Suprapubic skin (tissue), 4 donors: Measurements from ENCODE around the genes TKTL1 and F8.

DNA sequence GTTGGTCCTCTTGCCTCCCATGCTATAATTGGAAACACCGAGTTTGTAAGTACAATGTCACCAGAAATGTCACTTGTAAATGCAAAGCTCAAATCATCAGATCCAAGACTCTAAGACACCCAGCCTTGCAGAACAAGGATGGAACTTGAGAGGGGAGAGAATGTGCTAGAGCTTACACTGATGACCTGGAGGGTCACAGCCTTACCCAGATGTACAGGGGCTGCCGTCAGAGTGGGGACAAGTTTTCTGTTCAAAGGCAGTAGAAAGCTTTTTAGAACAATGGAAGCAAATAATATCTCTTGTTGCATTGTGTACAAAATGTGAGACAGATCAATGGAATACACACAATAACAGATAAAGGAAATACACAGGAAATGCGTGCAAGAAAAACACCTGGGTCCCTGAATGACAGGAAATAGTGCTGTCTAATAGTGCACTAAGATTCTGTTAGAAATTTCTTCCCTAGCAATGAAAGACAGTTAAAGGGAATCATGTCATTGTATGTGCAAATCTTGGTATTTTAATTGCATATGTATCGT is 8.2 kb upstream of the OPN1LW start:
- PRO-cap: no peak
- RAMPAGE, long total RNA, 4 experiments: no peak in any of the 4 experiments

DNA sequence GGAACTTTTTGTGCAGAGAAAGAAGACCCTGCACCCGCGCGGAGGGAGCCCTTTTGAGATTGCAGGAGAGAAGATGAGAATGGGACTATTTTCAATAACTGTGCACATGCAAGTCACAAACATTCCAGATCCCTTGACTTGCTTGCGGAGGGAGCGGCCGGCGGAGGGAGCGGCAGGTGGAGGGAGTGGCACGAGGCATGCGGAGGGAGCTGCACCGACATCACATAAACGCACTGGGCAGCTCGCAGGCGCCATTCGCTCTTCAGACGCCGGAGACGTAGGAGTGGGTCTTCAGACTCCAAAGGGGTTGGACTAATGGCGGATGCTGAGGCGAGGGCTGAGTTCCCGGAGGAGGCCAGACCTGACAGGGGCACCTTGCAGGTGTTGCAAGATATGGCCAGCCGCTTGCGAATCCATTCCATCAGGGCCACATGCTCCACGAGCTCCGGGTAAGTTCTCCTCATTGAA is at the start of gene TKTL1:
Gene TKTL1, plus strand, starts transcription at position 251 of the 468 bp plus-strand sequence.
- PRO-cap: no peak
- RAMPAGE, long total RNA, 4 experiments: no peak in any of the 4 experiments

DNA sequence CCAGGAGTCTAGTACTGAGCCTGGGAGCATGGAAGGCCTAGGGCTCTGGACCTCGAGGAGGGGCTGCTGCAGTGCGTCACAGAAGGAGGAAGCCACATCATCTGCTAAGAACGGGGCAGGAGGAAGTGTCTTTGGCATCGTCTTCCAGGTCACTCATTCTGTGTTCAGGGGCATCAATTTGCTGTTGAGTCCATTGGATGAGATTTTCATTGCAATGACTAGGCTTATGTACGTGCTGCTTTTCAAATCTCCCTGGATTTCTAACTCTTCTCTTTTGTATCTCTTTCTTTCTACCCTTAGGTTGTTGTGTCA is 38.5 kb downstream of the TKTL1 start:
- PRO-cap: no peak
- RAMPAGE, long total RNA, 4 experiments: no peak in any of the 4 experiments

- PRO-cap: no peak
- RAMPAGE, long total RNA, 4 experiments: no peak in any of the 4 experiments
Measured at GRCh38 chrX:154351577-154352465, 22.6 kb downstream of the FLNA start.

- PRO-cap: bidirectional peak, plus-strand start at chrX:154378269, minus-strand start at chrX:154378068
- RAMPAGE, long total RNA, 4 experiments: no peak in any of the 4 experiments
Measured at GRCh38 chrX:154377872-154378405, 1.2 kb upstream of the EMD start.

DNA sequence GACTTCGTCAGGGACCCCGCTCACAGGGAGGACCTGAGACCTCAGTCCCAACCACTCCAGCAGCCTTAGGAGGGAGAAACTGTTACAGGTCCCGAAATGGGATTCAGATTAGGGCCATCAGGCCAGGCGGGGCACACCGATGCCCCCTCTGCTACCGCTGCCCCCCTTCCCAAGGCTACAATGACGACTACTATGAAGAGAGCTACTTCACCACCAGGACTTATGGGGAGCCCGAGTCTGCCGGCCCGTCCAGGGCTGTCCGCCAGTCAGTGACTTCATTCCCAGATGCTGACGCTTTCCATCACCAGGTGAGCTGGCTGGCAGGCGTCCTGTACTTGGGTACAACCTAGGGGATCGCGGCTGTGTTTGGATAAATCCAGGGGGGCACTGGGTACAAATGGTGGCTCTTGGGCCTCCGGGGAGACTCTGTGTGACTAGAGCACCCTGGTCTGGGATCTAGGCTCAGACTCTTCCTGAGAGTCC is 1.0 kb downstream of the EMD start:
- PRO-cap: no peak
- RAMPAGE, long total RNA, 4 experiments: no peak in any of the 4 experiments

DNA sequence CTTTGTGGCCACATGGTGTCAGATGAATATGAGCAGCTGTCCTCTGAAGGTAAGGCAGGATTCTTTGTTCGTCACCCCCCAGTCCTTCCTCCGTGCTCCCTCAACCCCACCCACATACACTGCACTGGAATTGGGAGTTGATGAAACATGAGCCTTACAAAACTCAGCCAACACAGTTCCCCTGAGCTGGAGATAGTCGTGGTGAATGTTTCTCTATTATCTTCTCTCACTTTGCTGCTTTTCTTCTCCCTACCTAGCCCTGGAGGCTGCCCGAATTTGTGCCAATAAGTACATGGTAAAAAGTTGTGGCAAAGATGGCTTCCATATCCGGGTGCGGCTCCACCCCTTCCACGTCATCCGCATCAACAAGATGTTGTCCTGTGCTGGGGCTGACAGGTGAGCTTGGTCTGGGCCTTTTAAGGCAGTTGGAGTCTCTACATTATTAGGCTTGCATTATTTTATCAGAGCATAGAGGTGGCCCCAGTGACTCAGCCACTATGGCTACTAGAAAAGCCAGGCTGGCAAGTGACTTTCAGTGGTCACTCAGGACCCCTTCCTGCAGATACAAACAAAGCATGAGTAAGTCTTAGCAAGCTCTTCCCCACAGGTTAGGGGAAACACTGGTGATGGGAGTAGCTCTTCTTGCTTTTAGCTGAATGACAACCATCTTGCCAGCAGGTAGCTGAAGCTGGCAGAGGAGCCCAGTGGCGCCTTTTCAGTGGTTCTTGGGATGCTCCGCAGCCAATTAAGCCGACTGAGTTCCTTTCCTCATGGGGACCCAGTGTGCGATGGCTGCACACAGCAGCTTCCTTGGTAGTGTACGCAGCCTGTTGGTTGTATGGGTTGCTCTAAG is 1.6 kb downstream of the RPL10 start:
- PRO-cap: no peak
- RAMPAGE, long total RNA, 4 experiments: no peak in any of the 4 experiments

DNA sequence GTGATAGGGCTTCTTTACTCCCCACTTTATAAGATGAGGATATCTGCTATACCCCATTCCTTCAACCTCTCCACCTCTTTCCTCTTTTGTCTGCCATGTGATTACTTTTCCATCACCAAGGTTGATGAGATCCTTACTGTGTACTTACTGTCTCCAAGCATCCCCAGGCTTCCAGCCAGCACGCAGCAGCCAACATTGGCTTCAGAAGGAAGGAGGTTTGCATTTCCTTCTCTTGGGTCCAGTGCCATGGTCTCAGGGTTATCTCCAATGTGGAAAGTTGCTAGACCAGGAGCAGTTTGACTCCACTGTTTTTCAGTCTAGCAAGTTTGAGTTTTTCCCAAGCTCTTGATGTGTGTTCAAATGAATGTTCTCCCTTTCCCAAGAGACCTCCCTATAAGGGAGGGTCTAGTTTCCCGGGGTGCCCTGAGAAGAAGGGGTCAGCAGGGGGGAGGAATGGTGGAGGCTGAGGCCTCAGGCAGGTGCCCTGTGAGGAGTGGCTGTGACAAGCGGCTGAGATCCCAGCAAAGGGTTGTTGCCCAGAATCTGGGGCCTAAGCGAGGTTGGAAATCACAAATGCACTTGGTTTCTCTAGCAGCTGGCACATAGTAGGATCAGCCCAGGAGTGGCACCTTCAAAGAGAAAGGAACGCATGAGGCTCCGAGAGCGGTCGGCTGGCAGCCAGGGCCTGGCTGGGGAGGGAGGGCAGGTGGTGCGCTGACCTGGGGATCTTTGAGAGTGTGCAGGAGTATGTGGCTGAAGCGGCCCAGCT is 7.2 kb downstream of the TAFAZZIN start:
- PRO-cap: no peak
- RAMPAGE, long total RNA, 4 experiments: no peak in any of the 4 experiments

GRCh38 chrX:154476404-154477093 is 2.5 kb downstream of the LAGE3 start:
- PRO-cap: no peak
- RAMPAGE, long total RNA, 4 experiments: no peak in any of the 4 experiments

DNA sequence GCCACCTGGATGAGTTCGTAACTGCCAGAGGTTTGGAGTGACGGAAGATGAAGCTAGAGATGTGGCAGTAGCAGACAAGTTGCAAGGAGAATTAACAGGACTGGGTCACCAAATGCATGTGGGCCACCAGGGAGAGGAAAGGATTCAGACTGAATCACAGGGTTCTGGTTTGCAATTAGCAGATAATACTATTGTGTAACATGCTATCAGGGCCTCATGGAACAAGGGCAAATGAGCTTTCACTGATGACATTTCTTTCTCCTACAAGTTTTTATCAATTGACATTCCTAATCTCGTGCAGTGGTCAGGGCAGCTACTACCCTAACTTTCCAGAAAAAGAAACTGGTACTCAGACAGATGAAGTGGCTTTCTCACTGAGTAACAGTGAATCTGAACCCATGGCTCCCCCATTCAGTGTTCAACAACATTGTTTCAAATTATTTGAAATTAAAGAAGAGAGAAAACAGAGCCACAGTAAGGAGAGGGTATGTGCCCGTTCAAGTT is 21.4 kb downstream of the GAB3 start:
- PRO-cap: no peak
- RAMPAGE, long total RNA, 4 experiments: no peak in any of the 4 experiments

DNA sequence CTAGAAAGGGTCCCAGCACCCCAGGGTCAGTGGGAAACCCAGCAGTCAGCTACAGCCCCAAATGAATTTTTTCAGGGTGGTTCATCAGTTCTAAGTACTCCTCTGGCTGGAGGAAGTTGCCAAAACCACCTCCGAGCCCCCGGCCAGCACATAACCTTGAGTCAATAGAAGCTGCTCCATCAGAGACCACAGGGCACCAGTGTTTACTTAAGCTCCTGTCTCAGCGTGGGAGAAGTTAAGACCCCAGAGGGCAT is 18.3 kb downstream of the GAB3 start:
- PRO-cap: no peak
- RAMPAGE, long total RNA, 4 experiments: no peak in any of the 4 experiments

GRCh38 chrX:155007328-155007726 is 15.2 kb downstream of the F8 start:
- PRO-cap: no peak
- RAMPAGE, long total RNA, 4 experiments: no peak in any of the 4 experiments

- PRO-cap: no peak
- RAMPAGE, long total RNA, 4 experiments: no peak in any of the 4 experiments
Measured at GRCh38 chrX:155022146-155023137, at the start of gene F8. Gene F8 (minus strand): TSS chrX:155022723.

- PRO-cap: no peak
- RAMPAGE, long total RNA, 4 experiments: no peak in any of the 4 experiments
Measured at GRCh38 chrX:155330847-155331430, 3.5 kb downstream of the CLIC2 start.

DNA sequence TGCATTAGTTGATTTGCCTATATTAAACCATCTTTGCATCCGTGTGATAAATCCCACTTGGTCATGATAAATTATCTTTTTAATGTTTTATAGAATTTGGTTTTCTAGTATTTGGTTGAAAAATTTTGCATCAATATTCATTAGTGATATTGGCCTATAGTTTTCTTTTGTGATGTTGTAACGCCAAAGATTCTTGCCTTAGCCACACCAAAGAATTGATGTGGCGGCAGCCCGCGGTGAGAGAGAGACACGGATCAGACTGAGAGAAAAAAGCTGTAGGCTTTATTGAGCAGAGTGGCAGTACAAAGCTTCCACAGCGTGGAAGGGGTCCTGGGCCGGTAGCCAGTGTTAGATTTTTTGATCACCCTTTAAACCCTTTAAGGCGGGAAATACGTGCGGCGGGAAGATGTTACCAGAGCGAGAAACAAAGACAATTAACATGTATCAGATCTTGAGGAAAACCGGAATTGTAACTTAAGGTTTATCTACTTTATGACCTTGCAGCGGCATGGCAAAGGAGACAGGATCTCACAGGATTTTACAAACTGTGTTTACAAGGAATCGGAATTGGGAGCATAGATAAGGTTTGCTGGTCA is 28.6 kb upstream of the TMLHE start:
- PRO-cap: no peak
- RAMPAGE, long total RNA, 4 experiments: no peak in any of the 4 experiments